Progenitor cell of endocrine pancreas (in vitro differentiated cells): ENCODE data around the genes TUBA8 and PRODH.

DNA sequence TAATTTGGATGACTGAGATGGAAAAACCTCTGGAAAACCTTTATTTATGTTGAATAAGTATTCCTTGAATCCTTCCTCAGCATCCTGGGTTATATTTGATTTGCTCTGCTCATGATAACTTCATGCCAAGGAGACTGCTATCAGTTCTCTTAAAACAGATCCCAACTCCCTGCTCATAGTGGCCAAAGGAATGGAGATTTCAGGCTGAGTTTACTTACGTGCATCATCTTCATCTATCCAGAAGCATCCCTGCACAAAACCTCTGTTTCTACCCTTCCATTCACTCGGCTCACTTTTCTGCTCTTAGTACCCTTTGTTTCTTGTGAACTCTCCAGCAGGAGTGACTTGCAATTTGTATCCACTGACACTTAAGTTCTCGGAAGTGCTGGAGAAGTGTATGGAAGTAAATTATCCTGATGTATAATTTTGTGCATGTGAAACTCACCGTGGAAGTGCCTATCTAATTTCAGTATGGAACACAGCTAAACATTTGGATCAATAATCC is 6.9 kb upstream of the CCT8L2 start:
- PRO-cap = no peak

DNA sequence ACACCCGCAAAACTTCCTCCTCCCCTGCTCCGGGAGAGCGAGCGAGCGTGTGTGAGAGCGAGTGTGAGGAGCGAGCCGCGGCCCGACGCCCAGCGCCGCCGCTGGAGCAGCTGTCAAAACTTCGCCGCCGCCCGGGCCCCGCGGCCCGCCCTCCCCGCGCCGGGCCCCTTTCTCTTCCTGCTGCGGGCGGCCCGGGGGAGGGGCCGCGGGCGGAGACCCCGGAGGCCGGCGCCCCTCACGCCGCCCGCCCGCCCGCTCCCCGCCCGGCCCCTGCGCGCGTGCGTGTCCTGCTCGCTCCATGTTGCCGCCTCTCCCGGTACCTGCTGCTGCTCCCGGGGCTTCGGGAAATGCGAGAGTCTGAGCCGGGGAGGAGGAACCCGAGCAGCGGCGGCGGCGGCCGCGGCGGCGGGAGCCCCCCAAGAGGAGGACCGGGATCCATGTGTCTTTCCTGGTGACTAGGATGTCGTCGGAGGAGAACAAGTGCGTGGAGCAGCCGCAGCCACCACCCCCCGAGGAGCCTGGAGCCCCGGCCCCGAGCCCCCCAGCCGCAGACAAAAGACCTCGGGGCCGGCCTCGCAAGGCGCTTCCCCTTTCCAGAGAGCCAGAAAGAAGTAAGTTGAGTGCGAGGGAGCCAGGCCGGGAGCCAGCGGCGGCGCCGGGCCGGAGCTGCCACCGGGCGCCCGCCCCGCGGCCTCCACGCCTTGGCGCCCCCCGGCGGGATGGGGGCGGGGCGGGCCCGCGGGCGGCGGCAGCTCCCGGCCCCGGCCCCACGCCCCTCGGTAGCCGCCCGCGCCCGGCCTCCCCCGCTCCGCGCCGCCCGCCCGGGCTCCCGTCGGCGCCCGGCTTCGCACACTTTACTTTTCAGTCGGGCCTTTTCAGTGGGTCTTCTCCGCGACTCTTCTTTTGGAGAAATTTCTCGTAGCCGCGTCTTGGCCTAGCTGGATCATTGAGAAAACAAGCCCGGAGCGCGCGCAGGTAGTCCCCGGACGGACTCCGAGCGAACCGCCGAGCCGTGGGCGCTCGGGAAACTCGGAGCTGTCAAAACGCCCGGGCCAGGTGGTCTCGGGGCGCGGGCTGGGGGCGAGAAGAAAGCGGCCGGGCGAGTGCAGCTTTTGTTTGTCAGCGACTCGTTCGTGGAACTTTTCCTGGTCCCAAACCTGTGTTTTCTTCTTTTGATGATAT is 9.4 kb upstream of the CCT8L2 start:
- PRO-cap = no peak

DNA sequence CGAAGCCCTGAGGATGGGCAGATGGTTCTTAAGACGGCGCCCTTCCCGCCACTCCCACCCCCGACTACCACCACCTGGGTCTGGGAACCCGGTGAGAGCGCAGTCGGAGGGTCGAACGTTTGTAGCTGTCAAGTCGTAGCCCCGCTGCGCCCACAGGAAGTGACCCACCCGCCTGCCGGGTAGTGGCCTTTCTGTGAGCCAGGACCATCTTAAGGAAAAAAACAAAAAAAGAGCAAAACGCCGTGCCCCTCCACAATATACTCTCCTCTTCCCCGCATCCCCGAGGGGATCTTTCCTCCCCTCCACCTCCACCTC is 1.1 kb downstream of the IL17RA start:
- PRO-cap = no peak

- PRO-cap = no peak
Measured at GRCh38 chr22:17264310-17265165, 45.3 kb upstream of the ADA2 start.

DNA sequence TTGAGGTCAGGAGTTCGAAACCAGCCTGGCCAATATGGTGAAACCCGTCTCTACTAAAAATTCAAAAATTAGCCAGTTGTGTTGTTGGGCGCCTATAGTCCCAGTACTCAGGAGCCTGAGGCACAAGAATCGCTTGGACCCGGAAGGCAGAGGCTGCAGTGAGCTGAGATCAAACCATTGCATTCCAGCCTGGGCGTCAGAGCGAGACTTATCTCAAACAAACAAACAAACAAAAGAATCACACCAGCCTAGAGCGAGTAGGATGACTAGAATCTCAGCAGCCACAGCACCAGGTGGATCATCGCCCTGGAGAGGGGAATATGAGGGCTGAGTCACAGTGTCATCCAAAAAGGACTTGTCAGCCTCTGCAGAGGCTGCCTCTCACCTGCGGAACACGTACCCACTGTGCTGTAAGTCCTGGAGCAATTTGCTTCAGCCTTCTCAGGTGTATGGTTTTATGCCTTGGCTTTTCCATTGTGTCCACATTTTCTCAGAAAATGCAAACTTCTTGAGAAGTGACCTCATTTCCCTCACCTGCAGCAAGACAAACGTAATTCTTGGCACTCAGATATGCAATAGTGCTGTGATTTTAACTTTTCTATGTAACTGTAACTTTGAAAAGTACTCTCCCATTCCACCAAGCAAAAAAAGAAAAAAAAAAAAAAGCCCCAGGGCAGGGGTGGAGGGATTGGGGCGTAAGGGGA is 48.8 kb upstream of the ADA2 start:
- PRO-cap = unidirectional peak, plus-strand start at position 269 of the sequence

- PRO-cap = no peak
Measured at GRCh38 chr22:17272406-17272961, 53.2 kb upstream of the ADA2 start.

- PRO-cap = no peak
Measured at GRCh38 chr22:17418739-17419479, 49.6 kb downstream of the CECR2 start.

DNA sequence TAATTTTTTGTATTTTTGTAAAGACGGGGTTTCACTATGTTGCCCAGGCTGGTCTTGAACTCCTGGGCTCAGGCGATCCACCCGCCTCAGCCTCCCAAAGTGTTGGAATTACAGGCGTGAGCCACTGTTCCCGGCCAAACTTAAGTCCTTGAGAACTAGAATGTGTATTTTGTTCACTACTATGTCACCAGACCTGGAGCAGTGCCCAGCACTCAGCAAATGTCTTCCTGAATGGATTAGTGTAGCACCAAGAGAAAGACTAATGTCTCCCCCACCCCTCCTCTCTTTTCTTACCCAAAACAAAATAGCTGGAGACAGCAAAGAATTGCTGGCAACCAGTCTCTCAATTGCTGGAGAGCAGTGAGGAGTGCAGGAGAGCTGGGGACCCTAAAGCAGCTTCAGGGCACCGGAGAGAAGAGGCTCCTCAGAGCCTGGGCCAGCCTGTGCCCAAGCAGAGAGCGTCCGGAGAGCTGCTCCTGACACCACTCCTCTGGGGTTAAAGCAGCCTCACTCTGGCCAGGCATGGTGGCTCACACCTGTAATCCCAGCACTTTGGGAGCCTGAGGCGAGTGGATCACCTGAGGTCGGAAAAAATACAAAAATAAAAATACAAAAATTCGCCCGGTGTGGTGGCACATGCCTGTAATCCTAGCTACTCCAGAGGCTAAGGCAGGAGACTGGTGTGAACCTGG is 15.0 kb downstream of the SLC25A18 start:
- PRO-cap = no peak

DNA sequence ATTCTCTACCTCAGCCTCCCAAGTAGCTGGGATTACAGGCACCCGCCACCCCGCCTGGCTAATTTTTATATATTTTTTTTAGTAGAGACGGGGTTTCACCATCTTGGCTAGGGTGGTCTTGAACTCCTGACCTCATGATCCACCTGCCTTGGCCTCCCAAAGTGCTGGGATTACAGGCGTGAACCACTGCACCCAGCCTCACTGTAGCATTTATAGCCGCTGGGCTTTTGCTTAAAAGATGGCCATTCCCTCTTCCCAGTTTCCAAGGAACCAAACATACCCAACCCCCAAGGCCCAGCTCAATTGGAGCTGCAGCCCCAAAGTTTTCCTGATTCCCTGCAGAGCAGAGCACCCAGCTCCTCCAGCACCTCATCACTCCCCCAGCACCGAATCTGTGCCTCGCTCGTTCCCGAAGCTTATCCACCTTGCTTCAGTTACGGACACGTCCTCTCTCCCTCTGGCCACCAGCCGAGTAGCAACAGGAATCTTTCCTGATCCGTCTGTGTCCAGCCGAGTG is 32.6 kb downstream of the BID start:
- PRO-cap = no peak

GRCh38 chr22:17795678-17795903 is 21.3 kb upstream of the BID start:
- PRO-cap = no peak

- PRO-cap = no peak
Measured at GRCh38 chr22:17837079-17837918, 63.0 kb upstream of the BID start.

DNA sequence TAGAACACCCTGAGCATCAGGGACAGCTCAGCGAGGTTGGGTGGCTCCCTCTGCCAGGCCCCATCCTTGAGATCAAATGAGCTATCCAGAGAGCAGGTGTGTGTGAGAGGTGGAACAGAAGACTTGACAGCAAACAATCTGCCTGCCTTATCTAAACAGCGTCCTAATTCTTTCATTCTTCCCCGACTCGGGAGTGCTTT is 96.2 kb upstream of the BID start:
- PRO-cap = no peak

DNA sequence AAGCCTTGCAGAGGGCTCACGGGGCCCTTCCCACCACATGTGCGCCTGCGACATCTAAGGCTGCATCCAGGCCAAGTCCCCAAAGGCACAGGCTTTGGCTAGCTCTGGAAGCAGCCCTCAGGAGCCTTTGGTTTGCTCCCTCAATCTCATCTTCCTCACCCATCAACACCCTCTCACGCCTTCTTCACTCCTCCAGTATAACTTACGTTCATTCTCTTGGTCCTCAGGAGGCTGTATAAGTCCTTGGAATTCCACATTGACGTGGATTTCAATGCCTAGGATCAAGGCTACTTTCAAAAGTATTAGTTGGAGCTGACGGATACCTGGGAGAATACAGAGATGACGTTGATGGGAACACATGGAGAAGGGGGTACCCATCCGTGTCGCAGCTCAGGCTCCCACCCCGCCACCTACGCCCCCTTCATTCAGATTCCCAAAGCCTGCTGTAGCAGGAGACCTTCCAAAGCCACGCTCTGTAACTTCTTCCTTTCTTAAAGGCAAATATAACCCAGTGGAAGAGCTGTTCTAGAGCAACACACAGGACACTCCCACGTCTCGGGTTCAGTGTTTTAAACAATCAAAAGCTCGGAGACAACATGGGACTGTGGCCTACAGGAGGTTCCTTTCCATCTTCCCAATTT is 121.8 kb downstream of the MICAL3 start:
- PRO-cap = no peak

GRCh38 chr22:17910415-17911348 is 113.7 kb downstream of the MICAL3 start:
- PRO-cap = no peak

GRCh38 chr22:17952602-17953030 is 71.7 kb downstream of the MICAL3 start:
- PRO-cap = no peak

GRCh38 chr22:18065302-18065867 is 12.4 kb upstream of the PEX26 start:
- PRO-cap = no peak

DNA sequence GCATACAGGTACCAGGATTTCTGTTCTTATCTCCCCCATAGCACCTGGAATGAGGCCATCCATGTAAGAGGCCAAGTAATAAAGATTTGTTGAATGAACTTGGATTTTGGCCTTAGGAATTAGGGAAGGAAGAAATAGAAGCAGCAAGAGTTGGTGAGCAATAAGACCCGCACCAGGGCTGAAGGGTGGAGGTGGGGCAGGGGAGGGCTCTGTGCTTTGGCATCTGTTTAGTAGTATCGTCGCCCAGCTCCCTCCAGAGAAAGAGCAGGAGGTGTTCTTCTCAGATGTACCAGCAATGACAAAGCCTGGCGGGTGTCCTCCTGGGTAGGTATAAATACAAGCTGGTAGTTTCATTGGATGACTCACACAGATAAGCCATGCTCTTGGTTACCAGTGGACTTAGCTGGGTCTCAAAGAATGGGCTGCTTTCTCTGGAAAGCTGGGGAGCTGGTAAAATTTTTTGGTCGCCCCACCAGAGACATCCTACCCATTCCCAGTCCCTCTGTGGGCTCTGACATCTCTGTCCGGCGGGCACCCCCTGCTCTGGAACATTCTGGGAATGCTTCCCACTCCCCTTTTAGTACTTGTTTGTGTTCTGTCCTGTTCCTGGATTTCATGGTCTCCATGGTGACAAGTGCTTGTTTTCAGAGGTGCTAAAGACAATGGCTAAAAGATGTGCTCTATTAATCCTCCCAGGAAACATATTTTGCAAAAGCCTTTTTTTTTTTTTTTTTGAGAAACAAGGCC is 15.4 kb upstream of the TUBA8 start:
- PRO-cap = no peak

- PRO-cap = bidirectional peak, plus-strand start at chr22:18110809, minus-strand start at chr22:18110520
Measured at GRCh38 chr22:18110021-18111260, at the start of gene TUBA8. TSS of gene TUBA8 (plus strand) at chr22:18110809.

GRCh38 chr22:18936000-18936511 is at the start of gene PRODH:
TSS of gene PRODH (minus strand) at chr22:18936293.
- PRO-cap = no peak

DNA sequence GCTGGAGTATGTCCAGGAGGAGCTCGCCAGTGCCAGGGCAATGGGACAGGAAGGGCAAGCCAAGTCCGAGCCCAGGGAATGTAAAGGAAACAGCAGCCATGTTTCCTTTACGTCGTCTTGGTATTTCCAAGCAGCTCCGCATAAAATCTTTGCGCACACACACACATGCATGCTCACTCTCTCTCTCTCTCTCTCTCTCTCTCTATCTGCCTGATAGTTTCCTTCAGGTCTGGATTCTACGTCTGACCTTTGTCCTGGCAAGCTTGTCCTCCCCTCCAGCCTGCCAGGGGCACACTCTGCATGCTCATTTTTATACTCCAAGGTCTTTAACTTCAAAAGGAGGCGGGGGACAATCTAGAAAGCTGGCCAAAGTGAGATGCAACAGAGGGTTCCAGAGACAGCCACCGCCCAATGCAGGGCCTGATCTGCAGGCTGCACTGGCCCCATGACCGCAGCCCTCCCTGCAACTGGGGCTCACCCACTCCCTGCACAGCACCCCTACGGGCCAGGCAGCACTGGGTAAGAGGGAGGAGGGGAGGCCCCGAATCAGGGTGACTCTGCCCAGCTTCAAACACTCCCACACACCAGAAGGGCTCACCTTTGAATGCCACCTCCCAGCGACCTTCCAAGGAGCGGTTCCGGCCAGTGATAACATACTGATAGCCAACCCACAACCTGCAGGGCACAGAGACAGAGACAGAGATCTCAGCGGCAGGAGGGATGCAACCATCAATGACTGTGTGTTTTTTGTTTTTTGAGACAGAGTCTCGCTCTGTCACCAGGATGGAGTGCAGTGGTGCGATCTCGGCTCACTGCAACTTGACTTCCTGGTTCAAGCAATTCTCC is 59.4 kb downstream of the DGCR2 start:
- PRO-cap = no peak